Pericardium fibroblast (primary cell): Measurements from ENCODE around the genes APEH and INKA1.

- RAMPAGE, long total RNA = no peak
These were observed 1.1 kb downstream of the CDC25A start for GRCh38 chr3:48186721-48187855.

DNA sequence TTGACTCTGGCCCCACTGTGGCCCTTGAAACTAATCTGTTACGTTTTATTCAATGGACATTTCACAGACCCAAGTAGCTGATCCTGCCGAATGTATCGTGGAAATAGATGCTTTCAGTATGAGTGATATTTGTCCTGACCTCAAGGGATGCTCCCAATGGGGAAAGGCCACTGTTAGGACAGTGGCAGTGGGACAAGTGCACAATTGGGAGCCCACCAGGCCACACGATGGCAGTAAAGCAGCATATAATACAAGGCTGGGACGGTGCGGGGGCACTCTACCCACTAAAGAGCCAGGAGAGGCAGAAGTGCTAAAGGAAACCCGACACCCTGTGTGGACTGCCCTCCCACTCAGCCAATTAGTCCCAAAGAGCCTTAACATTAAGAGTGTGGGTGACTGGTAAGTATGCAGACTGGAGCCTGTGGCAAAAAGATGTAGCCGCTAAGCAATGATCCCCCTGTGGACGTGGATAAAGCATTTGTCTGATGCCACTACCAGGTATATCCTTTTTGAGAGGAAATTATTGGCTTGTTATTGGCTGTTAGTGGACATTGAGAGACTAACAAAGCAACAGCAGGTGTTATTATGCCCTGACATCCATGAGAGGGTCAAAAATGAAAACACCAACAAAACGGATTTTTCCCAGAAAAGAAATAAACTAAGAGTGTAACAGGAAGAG lies 8.1 kb upstream of the ZNF589 start:
- RAMPAGE, long total RNA = no peak

- RAMPAGE, long total RNA = no peak
These were observed 319 bp downstream of the SHISA5 start for GRCh38 chr3:48503777-48503932.

GRCh38 chr3:48560682-48561494 lies 2.7 kb downstream of the UCN2 start:
- RAMPAGE, long total RNA = no peak

GRCh38 chr3:48598617-48599631 lies 3.8 kb upstream of the COL7A1 start:
- RAMPAGE, long total RNA = no peak

DNA sequence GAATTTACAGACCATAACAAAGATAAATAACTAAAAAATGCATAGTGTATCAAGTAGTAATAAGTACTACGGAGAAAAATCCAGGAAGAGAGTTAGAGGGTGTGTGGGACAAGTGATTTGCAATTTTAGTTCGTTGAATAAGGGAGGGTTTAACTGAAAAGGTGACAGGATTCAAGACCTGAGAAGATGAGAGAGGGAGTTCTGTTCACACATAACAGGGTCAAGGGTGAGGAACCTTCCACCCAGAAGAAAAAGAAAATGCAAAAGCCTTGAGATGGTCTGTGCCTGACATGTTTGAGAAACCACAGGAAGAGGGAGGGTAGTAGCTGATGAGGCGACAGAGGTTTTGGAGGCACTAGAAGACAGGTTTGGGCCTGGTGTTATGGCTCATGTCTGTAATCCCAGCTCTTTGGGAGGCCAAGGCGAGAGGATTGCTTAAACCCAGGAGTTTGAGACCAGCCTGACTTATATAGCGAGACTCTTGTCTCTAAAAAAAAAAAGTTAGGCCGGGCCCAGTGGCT lies 589 bp upstream of the SLC25A20 start:
- RAMPAGE, long total RNA = no peak

DNA sequence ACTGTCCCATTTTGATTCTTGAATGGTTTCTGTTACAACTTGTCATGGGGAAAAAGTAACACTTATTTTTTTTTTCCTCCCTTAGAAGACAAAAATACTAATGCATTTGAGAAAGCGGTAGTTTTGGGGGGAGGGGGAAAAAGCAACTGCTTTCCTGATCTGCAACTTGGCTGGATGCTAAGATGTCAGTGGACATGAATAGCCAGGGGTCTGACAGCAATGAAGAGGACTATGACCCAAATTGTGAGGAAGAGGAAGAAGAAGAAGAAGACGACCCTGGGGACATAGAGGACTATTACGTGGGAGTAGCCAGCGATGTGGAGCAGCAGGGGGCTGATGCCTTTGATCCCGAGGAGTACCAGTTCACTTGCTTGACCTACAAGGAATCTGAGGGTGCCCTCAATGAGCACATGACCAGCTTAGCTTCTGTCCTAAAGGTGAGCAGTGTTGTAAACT lies 8.8 kb downstream of the ARIH2 start:
- RAMPAGE, long total RNA = no peak

GRCh38 chr3:48952302-48952897 lies 33.8 kb downstream of the ARIH2 start:
- RAMPAGE, long total RNA = no peak

GRCh38 chr3:49063150-49063632 lies 30.7 kb downstream of the QRICH1 start:
- RAMPAGE, long total RNA = no peak

DNA sequence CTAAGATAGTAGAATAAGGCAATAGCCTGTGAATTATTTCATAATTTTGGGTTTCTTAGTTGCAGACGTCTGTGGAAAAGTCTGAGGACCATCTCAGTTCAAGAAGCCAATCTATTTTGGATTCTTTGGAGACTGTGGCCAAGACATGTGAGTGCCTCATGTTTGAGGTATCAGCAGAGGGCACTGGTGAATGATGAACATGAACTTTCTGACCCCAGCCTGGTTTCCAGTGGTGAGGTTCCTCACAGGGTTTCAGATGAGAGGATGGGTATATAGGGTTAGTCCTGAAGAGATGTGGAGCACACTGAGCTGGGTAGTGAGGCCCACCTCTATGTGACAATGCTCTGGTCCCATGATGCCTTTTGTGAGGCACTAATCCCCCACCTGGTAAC lies 32.4 kb downstream of the C3orf62 start:
- RAMPAGE, long total RNA = no peak

DNA sequence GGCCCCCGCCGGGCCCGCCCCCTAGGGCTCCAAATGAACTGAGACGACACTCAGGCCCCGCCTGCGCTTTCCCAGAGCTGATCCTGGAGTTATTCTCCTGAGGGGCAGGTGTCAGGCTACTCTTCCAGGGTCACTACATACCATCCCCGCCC lies 289 bp downstream of the USP4 start:
- RAMPAGE, long total RNA = no peak

DNA sequence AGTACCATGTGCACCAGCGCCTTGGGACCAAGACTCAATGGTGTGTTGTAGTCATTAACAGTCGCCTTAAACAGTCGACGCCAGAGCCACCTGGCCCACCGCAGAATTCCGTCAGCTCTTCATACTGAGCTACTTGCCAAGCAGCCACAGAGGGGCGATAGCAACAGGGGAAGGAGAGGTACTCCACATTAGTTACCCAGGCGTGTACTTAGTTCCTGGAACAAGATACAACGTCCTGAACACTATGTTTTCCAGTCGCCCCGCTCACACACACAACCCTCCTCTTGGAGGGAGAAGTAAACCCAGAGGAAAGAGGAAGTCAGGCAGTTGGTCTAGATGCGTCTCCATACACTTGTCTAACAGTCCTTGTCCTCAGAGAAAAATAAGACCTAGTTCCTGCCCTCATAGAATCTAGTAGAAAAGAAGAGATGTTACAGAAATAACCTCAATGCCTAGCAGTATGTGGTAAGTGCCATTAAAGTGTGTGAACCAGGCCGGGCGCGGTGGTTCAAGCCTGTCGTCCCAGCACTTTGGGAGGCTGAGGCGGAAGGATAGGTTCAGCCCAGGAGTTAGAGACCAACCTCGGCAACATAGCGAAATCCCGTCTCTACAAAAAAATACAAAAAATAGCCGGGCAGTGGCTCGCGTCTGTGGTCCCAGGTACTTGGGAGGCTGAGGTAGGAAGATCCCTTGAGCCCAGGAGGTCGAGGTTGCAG lies 887 bp upstream of the USP4 start:
- RAMPAGE, long total RNA = no peak

DNA sequence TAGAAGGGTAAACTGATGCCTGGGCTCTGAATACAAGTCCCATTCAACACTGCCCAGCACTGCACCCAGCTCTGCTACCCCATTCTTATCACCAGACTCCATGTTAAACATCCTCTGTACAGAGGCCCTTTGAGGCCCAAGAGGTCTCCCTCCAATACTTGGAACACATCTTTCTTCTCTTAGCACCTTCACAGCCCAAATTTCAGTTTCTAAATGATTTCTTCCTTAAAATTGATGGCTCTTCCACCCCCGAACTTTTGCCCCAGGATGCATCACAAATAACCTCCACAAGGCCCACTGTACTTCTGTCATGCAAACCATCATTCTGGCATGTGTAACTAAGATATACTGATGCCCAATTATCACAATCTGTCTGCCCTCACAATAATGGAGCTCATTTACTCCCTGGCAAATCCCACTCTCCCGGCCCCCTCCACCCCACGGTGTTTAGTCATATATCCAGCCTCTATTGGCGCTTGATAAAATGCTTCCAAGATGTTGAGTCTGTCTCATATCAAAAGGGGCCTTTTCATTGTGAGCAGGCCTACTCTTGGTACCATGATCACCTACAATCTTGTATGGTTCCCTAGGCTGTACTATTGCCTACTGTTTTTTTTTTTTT lies 12.6 kb upstream of the GPX1 start:
- RAMPAGE, long total RNA = no peak

DNA sequence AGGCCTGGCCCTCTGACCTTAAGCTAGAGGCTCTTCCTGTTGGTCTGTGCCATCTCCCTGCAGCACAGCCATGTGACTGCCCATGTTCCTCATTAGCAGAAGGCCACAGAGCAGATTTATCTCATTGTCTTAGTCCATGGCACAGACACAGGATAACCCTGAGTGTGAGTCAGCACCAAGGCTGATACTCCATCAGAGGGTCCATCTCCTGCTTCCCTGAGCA lies 34.2 kb upstream of the BSN start:
- RAMPAGE, long total RNA = no peak

GRCh38 chr3:49673558-49674508 lies at the start of gene APEH:
APEH (plus strand) TSS chr3:49674351.
- RAMPAGE, long total RNA = no peak

DNA sequence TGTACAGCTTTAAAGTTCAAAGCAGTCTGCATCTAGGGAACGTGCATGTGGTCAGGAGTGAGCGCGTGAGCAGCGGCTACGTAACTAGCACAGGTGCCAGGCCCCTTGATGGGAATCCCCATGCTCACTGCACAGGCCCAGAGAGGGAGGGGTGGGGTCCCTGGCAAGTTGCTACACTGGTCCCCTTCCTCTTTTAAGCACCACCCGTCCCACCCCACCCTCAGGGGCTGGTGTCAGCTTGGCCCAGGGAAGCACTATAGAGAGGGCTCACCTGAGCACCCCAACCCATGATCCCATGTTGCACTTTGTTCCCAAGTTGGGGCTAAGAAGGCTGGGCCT lies 844 bp upstream of the GMPPB start:
- RAMPAGE, long total RNA = no peak

DNA sequence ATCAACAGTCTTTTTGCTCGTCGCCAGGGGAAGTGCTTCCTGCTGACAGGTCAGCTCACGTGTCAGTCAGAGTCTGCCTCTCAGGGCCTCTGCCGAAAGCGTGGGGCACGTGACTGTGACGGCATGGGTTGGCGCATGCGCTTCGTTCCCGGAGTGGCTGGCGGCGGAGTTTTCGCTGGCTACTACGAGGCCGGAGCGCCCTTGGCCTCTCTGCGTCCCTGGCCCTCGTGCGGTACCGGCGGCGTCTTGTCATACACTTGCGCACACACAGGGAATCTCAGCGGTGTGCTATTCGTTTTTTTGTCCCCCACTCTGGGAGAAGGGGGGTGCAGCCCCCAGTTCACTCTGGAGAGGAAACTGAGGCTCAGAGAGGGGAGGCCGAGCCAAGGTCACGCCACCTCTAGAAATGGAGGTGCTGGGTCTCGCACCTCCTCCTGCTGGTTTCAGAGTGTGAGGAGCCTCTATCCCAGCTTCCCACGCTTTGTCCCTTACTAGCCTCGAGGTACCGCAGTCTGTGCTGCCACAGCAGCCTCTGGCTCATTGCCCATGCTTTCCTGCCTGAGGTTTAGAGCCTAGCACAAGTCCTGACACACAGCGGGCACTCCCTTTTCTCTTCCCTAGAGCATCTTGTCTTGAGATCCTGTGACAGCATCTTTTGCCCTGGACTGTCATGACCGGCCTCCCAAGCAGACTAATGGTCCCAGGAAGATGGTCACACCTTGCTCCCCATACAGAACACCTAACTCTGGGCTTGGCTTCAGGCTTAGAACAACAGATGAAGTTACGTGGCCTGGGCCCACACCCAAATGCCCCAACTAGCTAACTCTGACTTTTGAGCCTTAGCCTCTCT lies 502 bp upstream of the IP6K1 start:
- RAMPAGE, long total RNA = no peak

DNA sequence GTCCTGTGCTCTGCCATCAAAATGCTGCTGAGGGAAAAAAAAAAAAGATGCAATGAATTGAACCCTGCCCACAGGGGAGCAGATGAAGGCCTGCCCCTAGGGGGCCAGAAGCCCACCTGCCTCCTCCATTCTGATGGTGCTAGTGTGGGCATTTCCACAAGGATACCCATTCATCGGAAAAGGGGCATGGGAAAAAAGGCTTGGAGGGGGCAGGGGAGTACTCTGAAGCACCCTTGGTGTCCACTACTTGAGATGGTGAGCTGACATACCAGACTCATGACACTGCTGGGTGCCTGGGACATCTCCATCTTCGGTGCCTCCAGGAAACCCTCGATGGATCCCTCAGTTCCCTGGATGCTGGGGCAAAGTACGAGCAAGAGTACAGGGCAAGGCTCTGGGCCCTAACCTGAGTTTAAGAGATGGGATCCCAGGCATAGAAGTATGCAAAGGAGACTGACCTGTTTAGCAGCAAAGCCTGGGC lies 5.1 kb upstream of the IP6K1 start:
- RAMPAGE, long total RNA = no peak

- RAMPAGE, long total RNA = start-site peak on the plus strand at chr3:49803263-49803328, 71 and 100 reads in 2 replicates
These were observed at the start of gene INKA1 for GRCh38 chr3:49802942-49803878. INKA1 (plus strand) TSS chr3:49803261.

- RAMPAGE, long total RNA = no peak
These were observed 31.2 kb upstream of the RBM5 start for GRCh38 chr3:50057611-50057875.